Metastatic Pancreatic Carcinoma in the Ovary (tissue), 1 donor: ENCODE measurements around the genes SLCO6A1 and EFNA5.

- PRO-cap: no peak
These were observed 3.3 kb downstream of the ST8SIA4 start for GRCh38 chr5:100899796-100900151.

GRCh38 chr5:101995644-101995992, 300.5 kb downstream of the SLCO4C1 start:
- PRO-cap: no peak

- PRO-cap: no peak
These were observed at the start of gene SLCO6A1 for GRCh38 chr5:102498565-102499275. SLCO6A1 (minus strand) TSS chr5:102499001.

- PRO-cap: no peak
These were observed 5.7 kb downstream of the PAM start for GRCh38 chr5:102760666-102761245.

- PRO-cap: no peak
These were observed 34.2 kb downstream of the PAM start for GRCh38 chr5:102789146-102789871.

- PRO-cap: no peak
These were observed 167.0 kb downstream of the PAM start for GRCh38 chr5:102922024-102922494.

GRCh38 chr5:102961009-102961367, 158.9 kb downstream of the GIN1 start:
- PRO-cap: no peak

DNA sequence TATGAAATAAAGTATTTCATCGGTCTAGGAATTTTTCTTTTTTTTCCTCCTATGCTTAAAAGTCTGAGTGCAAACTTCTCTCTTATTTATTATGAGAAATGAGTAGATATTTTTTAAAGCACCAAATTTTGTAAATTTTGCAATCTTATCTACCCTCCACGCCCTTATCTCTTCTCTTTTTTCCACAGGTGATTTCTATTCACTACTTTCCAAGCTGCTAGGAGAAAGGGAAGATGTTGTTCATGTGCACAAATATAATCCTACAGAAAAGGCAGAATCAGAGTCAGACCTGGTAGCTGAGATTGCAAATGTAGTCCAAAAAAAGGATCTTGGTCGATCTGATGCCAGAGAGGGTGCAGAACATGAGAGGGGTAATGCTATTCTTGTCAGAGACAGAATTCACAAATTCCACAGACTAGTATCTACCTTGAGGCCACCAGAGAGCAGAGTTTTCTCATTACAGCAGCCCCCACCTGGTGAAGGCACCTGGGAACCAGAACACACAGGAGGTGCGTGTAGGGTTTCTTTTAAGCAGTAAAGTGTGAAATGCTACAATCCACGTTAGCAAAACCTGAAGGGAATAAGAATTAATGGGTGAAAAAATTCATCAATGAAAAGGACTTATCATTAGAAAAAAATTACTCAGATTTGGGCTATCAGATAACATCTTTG, 145.9 kb downstream of the GIN1 start:
- PRO-cap: no peak

DNA sequence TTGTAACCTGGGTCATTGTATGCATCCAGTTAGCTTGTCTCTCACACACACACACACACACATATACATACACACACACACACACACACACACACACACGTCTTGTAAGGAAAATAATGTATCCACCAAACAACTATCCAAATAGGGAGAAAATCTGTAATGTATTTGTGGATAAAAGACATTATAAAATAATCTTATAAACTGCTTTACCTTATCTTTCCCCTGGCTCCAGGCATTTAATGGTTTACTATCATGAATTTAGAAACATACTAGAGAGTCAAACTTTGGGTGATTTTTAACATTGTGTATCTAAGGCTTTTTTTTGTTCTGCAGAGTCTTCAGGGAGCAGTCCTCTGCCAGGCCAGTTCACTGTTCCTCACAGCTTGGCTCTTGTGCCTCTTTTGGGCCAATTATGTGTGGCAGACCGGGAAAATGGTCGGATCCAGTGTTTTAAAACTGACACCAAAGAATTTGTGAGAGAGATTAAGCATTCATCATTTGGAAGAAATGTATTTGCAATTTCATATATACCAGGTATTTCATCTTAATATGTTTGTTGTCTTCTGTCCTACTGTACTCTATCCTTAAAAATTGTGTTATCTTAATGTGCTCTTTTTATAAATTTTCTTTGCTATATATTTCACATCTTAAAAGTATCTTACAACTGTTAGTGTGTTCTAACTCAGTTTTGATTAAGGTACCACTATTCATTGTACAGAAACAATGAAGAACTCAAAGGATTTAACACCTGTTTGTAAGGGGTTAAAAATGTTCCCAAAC, 112.6 kb downstream of the GIN1 start:
- PRO-cap: no peak

GRCh38 chr5:103119175-103119489, 806 bp downstream of the GIN1 start:
- PRO-cap: no peak

GRCh38 chr5:103757519-103757913, 194.9 kb upstream of the NUDT12 start:
- PRO-cap: no peak

DNA sequence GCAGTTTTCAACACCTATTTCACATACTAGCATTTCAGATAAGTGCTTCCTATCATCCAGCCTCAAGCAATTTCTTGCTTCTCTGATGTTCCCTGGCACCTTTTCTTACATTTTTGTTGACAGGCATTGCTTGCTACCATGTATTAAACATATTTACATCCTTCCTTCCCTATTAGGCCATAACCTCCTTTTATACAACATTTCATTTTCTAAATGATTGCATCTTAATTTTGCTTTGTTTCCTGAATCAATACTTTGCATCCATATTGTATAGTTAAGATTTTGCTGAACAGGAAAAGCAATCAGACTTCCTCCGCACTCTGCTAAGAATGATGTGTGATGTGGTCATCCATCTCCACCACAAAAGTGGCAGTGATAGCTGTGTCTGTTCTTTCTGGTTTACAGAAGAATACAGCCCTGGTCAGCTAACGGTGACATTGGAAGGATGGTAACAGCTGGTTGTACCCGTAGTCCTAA, 1191.6 kb upstream of the NUDT12 start:
- PRO-cap: no peak

- PRO-cap: no peak
These were observed 305.2 kb downstream of the EFNA5 start for GRCh38 chr5:107365206-107366334.

- PRO-cap: no peak
These were observed 168.7 kb downstream of the EFNA5 start for GRCh38 chr5:107501552-107502945.

DNA sequence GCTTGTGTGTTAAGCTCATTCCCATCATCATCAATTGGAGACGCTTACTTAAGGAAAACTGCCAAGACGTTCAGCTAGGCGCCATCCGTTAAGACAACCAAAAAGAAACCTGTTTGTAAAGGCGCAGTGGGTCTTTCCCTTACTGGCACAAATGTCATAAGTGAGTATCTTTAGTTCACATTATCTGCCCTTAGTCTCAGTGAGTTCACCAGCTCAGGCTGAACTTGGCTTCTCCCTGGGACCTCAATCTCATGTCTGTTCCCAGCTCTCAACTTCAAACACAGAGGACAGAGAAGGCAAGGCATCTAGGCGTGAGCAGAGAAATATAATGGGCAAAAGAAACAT, 97.8 kb downstream of the EFNA5 start:
- PRO-cap: no peak

DNA sequence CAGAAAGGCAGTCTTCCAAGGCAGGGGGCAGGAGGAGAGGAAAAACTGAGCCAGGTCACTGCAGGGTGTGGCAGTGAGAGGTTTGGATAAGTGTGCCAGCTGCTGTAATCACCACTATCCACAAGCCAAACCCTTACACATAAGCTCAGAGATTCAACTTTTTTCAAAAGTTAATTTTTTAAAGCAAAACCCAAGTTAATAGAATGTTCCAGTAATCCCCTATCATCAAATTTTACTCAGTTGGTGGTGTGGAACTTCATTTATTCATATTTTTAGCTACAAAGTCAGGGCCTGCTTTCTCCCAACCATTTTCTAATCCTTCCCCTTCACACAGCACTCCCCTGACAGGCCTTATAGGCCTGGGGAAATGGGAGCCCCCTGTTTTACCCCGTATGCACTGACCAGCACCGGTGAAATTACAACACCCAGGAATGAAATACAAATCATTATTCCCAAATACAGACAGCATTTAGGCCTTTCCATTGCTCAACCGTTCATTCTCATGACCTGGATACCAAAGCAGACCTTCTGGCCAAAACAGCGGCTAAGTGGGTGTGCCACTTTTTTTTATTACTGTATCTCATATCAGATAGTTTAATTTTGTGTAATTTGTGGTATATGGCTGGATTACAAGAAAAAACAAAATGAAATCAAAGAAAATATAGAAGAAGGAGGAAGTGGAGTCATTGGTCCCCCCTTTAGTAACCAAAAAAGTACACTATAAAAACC, 76.2 kb downstream of the EFNA5 start:
- PRO-cap: no peak

DNA sequence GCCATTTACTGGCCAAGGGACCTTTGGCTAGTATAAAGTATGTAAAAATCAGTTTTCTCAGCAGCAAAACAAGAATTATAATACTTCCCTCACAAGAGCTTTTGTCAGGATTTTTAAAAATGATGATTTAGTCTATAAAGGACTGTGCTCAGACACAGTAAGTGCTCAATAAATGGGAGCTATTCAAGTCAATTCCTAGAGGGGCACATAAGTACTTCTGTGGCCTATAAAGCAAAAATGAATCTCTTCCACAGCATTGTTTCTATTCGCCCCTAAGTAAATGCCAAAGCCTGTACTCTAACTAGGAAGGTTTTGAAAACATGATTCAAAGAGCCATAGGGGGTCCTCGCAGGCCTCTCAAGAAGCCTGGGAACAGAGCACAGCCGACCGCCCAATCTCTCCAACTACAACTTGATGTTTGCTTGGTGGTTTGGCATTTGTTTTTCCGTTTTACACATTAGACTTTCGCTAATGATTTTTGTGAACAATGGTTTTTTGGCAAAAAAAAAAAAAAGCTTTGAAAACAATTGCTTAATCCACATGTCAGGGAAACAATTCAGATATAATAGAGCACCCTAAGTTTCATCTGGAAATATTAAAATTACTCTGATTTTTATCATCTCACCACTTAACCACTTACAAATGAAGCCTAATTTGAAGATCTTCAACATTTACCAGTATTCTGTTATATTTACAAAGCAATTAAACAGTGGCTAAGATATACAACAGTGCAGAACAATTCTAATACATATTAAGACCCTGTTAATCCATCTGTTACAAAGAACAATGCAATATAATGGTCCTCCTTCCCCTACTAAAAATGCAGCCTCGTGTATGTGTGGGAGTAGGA, 19.3 kb downstream of the EFNA5 start:
- PRO-cap: no peak

DNA sequence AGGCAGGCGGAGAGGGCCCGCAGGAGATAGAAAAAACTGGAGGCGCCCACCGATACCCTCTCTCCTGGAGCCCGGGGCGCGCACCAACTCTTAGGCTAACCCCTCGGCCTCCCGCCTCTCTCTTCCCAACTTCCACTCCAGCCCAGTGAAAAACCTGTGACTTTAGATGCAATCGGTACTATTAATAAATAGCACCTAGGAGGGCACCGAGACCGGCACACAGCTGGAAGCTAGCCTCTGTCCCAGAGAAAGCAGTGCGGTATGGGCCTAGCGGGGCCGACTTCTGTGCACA, 1.6 kb downstream of the EFNA5 start:
- PRO-cap: no peak

- PRO-cap: no peak
These were observed at the start of gene EFNA5 for GRCh38 chr5:107670726-107671153. EFNA5 (minus strand) TSS chr5:107670937.

GRCh38 chr5:107943273-107943930, 272.7 kb upstream of the EFNA5 start:
- PRO-cap: no peak